Tongue (tissue), 2 donors: Measurements from ENCODE around the gene ANKRD36.

DNA sequence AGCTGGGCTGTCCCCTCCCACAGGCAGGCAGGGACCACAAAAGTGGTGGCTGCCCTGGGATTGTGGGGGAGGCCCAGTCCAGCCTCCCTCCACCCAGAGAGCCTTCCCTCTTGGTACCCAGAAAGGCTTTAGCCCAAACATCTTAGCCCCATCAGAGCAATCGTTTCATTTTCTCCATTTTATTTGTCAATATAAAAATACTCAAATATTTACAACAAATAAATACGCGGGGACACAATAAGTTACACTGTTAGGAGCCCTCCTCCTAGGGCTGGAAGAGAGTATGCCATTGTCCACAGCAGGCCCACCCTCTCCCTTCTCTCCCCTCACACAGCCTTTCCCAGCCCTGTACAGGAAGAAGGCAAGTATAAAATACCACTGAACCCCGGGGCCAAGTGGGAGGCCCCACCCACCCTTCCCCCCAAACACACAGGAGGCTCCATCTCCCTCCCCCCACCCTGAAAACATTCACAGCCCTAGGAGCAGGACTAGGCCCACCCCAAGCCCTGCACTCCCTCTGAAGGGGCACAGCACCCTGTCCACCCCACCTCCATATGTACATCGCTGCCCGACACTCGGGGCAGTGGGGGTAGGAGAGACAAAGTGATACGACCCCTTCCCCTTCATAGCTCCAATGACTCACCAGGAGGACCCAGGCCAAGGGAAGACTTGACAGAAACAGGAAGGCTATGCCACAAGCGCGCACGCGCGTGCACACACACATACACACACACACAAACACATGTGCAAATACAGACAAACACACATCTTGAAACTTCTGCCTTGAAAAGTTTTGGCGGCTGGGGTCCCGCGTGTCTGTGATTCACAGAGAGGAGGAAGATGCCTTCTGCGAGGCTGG lies 2.0 kb upstream of the ANKRD39 start:
- RAMPAGE, long total RNA = no peak

DNA sequence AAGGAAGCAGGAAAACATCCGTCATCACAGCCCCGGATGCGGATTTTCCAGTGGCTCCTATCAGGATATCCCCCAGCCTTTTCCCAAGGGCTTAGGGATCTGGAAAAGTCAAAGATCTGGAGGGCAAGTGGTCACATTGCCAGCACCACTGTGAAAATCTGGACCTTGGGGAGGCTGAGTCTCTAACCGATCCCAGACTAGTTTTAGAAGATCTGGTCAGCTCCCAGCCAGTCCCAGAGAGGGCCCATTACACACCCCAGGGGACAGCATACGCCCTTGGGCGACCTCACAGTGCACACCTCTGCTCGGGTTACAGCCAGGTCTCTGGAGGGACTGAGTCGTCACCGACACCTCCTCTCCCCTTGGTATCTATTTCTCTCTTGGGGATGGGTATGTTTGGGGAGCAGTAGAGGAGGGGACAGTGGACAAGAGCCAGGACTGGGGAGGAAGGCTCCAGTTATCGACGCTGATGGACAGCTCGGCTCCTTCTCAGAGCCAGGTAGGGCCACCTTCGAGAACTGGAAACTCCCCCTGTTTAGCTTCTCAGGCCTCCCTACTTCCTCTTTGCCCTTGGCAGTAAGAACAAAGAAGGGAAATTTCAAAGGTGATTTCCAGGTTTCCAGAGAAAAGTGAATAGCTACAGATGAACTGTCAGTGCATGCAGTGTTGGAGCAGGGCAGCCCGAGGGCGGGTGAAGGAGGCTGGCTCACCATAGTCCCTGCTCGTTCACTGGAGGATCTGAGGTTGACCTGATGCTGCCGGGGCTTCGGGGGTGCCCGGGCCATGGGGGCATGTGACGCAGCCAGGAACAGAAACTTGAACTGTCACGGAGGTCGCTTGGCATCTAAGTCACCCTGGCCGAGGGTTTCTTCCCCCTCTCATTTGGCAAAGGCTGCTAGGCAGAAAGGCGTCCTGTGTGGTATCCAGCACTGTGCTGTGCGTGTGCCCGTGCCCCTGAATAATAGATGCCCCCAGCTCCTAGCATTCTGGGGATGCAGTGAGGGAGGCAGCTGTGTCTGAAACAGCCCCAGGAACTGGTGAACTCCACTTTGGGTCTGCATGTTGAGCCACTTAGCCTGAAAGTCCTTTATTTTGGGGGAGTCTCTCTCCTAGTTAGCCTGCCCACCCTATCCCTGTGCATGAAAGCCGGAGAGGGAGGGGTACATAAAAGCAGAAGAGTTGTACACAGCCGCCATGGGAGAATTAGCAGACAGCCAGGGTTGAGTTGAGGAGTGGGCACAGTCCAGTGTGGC lies 4.5 kb upstream of the SEMA4C start:
- RAMPAGE, long total RNA = no peak

- RAMPAGE, long total RNA = no peak
Measured at GRCh38 chr2:96894874-96896089, 25.4 kb upstream of the SEMA4C start.

DNA sequence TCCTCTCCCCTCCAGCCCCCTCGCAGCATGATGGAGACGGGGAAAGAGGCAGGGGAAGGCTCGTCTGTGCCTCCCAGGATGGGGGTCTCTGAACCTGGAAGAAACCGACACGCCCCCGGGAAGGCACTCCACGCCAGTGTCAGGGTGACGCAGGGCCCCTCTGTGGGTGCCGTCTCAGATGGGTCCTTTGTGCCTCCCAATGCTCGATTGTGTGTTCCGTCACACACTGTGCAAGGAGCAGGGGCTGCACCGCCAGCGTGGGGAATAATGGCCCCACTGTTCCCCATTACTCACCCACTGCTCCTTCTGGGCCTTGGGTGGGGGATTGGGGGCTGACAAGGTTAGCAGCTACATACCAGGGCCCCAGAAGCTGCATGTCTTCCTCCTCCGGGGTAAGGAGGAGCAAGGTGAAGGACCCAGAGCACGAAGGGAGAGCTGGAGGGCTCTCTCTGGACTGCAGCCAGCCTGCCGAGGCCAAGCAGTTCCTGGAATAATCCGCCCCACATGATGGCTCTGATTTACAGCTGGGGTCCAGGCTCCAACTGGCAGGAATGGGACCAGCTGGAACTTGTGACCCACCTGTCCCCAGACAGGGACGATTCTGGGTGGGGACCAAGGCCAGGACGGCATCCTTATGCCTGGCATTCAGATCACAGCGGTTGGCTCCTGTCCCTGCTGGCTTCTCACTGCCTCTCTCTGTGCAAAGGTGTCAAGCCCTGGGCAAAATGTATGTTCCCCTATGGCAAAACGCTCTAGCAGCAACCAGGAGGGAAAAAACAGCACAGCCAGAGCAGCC lies 36.2 kb downstream of the FAM178B start:
- RAMPAGE, long total RNA = no peak

DNA sequence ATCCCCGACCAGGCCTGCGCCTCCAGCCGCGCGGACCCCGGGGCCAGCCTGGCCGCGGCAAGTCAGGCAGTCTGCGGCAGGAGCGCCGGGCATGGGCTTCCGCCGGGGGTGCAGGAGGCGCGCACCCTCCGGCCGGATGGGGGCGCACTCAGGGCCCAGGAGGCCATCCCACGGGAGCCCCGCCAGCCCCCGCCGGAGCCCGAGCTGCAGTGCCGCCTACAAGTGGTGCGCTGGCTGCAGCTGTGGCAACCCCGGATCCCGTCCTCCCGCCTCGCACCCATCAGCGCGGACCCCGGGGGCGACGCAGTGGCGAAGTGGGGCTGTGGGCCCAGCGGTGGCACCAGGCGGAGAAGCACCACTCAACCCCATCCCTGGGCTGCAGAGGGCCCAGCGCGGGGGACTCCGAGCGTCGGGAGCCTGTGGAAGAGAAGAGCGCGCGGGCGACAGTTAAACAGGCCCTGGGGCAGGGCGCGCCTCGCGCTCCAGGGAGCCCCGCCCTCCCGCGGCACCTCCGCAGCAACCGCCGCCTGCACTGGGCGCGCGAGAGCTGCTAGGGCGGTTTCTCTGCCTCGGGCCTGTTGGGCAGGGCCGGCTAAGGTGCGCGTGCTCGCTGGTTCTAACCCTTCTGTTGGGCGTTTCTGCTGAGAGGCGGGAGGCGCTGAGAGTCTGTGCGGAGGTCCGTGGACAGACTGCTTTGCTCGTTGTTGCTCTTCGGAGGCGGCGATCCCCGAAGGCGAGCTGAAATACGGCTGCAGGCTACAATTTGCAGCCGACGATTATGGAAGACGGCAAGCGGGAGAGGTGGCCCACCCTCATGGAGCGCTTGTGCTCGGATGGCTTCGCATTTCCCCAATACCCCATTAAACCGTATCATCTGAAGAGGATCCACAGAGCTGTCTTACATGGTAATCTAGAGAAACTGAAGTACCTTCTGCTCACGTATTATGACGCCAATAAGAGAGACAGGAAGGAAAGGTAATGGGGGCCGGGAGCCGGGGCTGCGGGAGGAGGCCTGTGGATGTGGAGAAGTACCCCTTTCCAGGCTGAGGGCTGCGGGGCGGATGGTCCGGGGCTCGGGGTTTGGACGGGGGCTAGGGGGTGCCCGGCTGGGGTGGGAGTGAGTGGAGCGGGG lies at the start of gene ANKRD36:
Gene ANKRD36 (plus strand): TSS at position 192 of the 1,132 bp plus-strand sequence.
- RAMPAGE, long total RNA = no peak

- RAMPAGE, long total RNA = no peak
Measured at GRCh38 chr2:97196624-97197009, 83.7 kb downstream of the ANKRD36 start.

- RAMPAGE, long total RNA = no peak
Measured at GRCh38 chr2:97660414-97660726, 3.5 kb downstream of the ACTR1B start.

- RAMPAGE, long total RNA = no peak
Measured at GRCh38 chr2:97707468-97707892, 5.9 kb upstream of the ZAP70 start.

GRCh38 chr2:97794733-97795150 lies 81.4 kb downstream of the ZAP70 start:
- RAMPAGE, long total RNA = no peak

- RAMPAGE, long total RNA = no peak
Measured at GRCh38 chr2:97809334-97809978, 96.1 kb downstream of the ZAP70 start.

DNA sequence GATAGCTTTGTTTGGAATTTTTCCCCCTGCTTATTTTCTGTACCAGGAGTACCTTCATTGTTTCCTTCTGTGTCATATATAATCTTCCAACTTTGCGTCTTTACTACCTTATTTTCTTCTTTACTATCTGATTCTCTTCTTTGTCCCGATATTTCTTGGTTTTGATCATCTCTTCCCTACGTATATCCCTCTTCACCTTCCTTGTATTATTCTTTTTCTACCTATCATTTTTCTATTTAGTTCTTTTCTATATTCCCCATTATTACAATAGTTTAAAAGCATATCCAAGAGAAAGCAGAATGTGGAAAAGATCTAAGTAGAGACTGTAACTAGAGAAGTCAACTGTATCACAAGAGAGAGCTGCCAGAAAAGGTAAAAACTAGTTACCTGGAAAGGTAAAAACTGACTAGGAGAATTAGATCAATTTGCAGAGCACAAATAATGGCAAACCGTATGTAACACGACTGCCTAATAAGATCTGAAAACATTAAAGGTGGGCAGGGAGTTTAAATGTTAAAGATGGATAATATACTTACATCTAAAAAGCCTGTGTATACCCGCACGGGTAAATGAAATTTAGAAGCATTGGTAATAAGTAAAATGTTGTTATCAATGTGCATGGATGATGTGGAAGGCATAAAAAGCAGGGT lies 100.2 kb downstream of the ZAP70 start:
- RAMPAGE, long total RNA = no peak

DNA sequence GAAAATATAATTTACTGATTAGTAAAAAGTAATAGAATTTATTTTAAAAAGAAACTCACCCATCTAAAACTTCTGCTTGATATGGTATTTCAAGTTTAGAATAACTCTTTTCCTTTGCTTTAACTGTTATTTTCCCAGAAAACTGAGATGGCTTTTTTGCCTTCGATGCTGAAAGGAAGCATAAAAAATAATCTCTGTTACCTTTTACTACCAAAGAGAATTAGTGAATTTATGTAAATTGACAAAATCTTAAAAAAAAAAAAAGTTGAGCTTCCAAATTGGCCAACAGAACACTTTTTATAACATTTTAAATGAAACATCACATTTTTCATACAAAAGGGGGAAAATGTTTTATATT lies 101.7 kb downstream of the ZAP70 start:
- RAMPAGE, long total RNA = no peak

DNA sequence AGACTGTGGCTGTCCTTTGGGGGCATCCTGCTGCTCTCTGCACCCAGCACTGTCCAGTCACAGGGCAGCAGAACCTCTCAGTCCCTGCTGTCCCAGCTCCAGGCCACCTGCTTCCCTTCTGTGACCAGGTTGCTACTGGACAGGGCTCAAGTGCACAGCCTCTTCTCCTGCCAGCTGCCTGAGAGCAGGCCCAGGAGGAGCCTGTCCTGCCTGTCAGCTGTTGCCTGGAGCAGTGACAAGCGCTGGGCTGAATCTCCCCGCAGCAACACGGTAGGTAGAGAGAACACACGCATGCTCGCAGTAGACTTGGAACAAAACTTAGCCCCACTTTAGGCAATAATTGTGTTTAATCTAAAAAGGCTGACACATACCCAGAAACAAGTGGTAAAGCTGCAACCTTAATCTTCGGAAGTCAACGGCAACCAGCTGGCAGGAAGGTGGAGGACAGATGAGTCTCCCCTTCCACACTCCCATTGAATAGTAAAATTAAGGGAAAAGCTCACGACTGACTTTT lies 41.0 kb upstream of the TMEM131 start:
- RAMPAGE, long total RNA = no peak

DNA sequence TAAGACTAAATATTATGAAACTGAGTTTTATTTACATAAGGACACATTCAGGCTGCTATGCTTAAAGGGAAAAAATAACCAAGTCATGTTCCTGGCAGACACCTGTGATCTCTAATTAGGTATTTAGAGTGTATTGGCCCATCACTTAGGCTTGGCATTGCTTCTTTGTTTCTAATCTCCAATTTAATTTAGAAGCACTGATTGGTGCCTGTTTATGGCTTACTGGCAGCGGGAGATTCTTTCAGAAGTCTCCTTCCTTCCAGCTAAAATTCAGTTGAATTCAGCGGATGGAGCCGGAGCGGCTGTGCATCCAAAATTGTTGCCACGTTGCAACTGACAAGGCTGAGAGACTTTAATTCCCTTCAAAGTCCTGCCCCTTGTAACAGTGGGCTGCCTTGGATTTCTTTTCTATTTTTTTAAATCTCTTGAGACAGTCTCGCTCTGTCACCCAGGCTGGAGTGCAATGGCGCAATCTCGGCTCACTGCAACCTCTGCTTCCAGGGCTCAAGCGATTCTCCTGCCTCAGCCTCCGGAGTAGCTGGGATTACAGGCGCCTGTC lies 66.6 kb downstream of the VWA3B start:
- RAMPAGE, long total RNA = no peak

GRCh38 chr2:98458142-98458742 lies 13.6 kb downstream of the INPP4A start:
- RAMPAGE, long total RNA = no peak

GRCh38 chr2:98472741-98473531 lies 28.3 kb downstream of the INPP4A start:
- RAMPAGE, long total RNA = no peak

- RAMPAGE, long total RNA = no peak
Measured at GRCh38 chr2:98564637-98565175, 43.6 kb downstream of the COA5 start.

GRCh38 chr2:98582195-98583020 lies 25.9 kb downstream of the COA5 start:
- RAMPAGE, long total RNA = no peak

- RAMPAGE, long total RNA = no peak
Measured at GRCh38 chr2:98606368-98606726, 2.0 kb downstream of the COA5 start.

GRCh38 chr2:98612861-98613184 lies 4.4 kb downstream of the UNC50 start:
- RAMPAGE, long total RNA = no peak